Ishikawa (cell line): ENCODE results near the genes MSL2, PCCB and ARMC8.

- RRBS: no CpG with 5 or more reads among the region's 5 CpGs
These were observed 20.4 kb upstream of the DNAJC13 start for GRCh38 chr3:132396987-132397244.

- RRBS: no CpG with 5 or more reads among the region's 4 CpGs
These were observed 14.4 kb downstream of the NPHP3 start for GRCh38 chr3:132707660-132708385.

DNA sequence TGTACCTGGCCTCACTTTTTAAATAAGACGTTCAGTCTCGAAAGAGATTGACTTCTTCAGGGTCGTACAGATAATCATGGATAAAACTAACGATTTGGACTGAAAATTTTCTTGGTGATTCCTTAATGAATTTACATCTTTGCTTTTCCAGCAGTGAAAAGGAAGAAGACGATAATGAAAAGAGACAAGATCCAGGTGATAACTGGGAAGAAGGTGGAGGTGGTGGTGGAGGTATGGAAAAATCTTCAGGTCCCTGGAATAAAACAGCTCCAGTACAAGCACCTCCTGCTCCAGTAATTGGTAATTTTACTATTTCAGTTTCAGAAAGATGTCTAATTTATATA, 10.3 kb downstream of the CDV3 start:
- RRBS: no CpG with 5 or more reads among the region's 5 CpGs

- RRBS: no CpG with 5 or more reads among the region's 7 CpGs
These were observed 38.8 kb downstream of the CDV3 start for GRCh38 chr3:133612267-133612747.

DNA sequence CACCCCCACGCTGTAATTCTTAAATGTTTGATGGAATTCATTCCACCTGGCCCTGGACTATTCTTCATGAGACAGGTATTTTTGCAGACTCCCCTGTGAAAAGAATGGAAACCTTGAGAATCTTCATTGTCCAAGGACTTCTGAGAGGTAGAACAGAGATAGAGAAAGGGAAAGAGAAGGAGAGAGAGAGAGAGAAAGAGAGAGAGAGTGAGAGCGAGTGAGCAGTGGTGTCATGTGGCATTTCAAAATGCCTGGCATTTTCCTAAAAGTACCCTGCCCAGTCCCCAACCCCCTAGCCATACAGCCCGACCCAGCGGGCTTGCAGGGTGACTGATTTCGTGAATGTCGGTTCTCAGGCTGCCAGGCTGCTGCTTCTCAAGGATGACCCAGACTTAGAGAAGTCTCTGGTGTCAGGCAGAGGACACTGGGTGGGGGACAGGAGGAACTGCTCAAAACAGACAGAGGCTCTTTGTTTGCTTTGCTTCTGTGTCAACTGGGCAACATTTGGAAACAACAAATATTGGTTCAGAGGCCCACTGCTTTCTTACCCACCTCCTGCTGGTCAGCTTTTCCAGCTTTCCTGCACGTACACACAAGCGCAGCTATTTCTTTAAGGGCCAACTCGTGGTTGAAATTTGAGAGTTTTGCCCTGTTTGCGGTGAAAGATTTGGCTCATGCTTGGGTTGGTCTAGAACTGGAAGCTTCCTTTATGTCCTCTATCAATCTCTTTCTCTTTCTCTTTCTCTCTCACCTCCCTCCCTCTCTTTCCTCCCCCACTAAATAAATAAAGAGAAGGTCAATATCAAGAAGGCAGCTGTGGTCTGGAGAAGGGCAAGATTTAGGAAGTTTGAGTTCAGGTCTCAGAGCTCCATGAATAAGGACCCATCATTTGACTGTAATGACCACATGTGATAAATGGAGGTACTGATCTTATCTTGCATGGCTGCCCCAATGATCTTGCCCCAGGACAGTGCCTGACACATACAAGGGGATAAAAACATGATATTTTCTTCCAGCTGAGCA, 3.6 kb upstream of the TF start:
- RRBS: no CpG with 5 or more reads among the region's 10 CpGs

DNA sequence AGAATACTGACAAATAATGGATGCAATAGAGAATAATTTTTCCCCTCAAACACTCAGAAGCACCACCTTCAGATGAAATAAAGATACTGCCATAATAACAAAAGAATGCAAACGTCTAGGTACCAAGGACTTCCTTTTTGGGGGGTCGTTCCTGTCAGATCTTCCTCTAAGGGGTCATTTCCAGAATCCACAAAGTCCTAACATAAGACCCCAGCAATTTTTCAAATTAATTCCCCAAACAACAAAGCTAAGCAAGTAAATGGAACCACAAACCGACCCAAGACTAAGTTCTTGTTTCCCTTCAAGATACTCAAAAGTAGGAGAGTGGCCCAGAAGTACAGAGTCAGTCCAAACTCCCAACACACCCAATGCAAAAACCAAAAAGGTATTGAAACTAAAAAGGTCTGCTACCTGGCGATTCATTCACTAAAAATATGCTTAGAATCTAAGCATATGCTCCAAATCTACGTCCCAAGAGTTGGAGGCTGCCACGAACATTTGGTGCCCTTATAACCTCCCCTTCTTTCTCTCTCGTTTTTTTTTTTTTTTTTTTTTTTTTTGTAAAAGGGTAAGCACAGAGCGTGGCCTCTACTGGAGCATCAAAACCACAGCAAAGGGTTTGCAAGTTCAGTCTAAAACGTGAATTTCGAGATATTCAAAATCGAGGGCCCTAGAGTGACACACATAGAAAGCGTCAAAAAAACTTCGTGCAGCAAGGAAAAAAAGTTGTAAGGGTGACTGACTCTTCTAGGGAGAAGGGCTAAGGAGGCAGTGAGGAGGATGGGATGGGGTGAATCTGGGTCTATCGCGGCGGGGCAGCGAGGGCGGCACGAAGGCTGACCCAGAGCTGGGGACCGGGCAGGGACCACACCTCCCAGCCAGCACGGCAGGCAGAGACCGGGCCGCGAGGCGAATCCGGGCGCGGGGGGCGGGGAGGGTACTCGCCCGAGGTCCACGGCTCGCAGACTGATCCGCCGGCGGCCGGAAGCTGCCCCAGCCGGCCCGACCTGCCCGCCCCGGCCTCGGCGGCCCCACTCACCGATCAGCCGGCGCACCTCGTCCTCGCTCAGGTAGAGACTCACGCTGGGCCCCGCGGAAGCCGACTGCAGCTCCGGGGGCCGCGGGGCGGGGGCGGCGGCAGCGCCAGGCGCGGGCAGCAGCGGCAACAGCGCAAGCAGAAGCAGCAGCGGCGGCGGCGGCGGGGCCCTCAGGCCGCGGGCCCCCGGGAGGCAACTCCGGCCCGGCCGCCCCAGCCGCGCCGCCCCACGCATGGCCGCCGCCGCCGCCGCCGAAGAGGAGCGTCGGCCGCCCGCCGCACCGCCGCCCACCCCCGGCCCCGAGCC, 804 bp downstream of the RYK start:
- RRBS: 1% methylated on average over 33 of the region's 93 CpGs

DNA sequence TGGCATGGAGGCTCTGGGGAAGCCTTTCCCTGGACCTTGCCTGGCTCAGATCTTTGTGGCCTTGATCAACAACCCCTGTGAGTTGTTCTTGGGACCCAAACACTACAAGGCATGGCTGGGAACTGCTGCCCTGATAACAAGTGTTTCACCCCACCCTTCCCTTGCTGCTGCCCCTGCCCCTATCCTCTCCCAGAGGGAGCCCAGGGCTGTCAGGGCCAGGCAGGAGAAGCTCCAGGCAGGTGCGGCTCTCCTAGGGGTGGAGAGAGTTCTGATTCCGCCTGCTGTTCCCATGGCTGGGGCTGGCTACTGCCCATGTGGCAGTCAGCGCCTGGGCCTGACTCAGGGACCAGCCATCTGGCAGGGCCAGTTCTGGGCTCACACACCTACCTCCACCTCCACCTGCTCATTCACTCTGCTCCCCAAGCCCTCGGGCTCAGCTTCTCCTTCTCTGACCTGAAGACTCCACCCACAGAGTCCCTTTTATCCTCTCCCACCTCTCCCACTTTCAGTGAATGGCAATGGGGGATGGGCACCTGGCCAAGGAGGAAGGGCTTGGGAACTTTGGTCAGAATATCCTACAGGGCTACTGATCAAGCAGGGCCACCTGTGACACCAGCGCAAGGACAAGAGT, 23.4 kb downstream of the AMOTL2 start:
- RRBS: no CpG with 5 or more reads among the region's 5 CpGs

DNA sequence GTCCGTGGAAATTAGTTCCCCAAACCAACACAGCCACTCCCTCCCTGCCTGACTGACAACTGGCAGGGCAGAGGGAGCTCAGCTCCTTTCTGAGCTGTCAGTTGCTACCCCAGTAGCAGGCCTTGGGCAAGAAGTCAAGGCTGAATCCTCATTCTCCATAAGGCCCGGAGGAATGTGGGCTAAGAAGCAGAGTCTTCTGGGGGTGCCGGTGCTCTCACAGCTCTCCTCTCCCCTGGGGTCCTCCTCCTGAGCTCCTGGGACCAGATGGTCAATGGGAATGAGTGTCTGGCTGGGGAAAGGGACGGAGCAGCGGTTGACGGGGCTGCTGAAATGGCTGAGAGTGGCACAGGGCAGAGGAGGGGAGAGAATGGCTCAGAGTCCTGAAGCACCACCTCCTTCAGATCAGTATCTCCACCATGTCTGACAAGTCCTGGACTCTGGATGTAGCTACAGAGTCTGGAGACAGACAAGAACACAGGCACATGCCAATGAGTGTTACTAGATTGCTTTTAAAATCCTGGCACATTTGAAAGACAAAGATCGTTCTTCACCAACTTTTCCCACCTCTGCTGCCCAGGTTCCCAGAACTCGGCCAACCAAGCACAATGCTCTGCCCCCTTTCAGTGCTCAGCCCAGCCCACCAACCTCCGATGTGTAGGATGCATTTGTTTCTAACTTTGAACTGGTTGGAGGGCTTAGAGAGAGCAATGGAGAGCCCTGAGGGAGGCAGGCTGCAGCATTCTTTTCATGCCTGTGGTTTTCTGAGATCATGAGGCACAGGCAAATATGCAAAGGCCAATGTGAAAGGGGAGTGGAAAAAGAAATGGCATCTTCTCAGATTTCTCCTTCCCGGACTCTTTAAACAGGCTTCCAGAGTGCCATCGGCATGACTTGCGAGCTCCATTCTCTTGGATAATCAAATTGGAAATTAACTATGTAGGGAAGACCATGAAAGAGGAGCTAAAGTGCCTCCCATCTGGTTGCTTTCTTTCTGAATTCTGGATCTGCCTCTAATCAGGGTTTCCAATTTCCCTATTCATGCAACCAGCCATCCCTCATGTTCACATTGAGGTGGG, 16.6 kb downstream of the AMOTL2 start:
- RRBS: no CpG with 5 or more reads among the region's 12 CpGs

- RRBS: 93% methylated on average over 5 of the region's 19 CpGs
These were observed 471 bp downstream of the KY start for GRCh38 chr3:134650371-134650730.

GRCh38 chr3:136142546-136142933, 53.6 kb downstream of the MSL2 start:
- RRBS: no CpG with 5 or more reads among the region's 2 CpGs

- RRBS: 1% methylated on average over 27 of the region's 91 CpGs
These were observed at the start of gene MSL2 for GRCh38 chr3:136195834-136196684. Gene MSL2 (minus strand): TSS chr3:136196335.

- RRBS: 1% methylated on average over 28 of the region's 62 CpGs
These were observed at the start of gene PCCB for GRCh38 chr3:136250140-136250835. Gene PCCB (plus strand): TSS chr3:136250340.

DNA sequence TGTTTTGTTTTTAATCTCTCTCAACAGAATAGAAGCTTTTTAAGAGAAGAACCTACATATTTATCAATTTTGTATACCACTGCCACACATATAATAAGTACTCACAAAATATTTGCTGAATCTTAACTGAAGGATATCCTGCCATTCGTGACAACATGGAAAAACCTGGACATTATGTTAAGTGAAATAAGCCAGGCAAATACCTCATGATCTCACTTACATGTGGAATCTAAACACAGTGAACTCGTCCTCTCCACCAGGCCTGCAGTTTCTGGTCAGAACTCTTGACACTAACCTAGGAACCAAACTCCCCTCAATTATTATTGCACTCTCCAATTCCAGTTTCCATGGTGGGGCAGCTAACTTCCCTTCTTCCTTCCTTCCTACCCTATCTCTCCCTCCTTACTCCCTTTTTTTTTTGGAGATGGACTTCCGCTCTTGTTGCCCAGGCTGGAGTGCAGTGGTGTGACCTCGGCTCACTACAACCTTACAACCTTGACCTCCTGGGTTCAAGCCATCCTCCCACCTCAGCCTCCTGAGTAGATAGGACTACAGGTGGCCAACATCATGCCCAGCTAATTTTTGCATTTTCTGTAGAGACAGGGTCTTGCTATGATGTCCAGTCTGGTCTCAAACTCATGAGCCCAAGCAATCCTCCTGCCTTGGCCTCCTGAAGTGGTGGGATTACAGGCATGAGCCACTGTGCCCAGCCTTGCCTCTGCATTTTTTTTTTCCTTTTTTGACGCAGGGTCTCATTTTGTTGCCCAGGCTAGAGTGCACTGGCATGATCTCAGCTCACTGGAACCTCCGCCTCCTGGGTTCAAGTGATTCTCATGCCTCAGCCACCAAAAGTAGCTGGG, 17.2 kb downstream of the STAG1 start:
- RRBS: no CpG with 5 or more reads among the region's 6 CpGs

- RRBS: 2% methylated on average over 30 of the region's 69 CpGs
These were observed 628 bp downstream of the NCK1 start for GRCh38 chr3:136862325-136863347.

GRCh38 chr3:136961198-136961689, 3.5 kb downstream of the IL20RB start:
- RRBS: no CpG with 5 or more reads among the region's 1 CpG

DNA sequence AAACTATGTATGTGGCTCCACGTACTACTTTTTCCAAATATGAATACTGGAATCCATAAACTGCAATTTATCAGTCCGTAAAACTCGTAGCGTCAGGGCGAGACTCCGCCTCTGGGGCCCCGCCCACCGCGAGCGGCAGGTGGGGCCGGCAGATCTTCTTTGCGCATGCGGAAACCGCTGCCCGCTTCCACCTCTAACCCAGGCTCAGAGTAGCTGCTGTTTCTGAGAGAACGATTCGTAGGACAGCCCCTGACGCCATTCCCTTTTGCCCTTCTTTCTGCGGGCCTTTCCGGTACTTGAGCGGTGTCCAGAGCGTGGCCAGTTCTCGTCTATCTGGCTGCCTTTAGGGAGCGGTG, at the start of gene ARMC8:
Gene ARMC8, plus strand, starts transcription at position 184 of the 356 bp plus-strand sequence.
- RRBS: under 1% methylated on average over 3 of the region's 24 CpGs

GRCh38 chr3:138303447-138303903, 26.2 kb downstream of the NME9 start:
- RRBS: no CpG with 5 or more reads among the region's 7 CpGs

- RRBS: no CpG with 5 or more reads among the region's 1 CpG
These were observed 58.3 kb downstream of the CEP70 start for GRCh38 chr3:138535708-138536122.

DNA sequence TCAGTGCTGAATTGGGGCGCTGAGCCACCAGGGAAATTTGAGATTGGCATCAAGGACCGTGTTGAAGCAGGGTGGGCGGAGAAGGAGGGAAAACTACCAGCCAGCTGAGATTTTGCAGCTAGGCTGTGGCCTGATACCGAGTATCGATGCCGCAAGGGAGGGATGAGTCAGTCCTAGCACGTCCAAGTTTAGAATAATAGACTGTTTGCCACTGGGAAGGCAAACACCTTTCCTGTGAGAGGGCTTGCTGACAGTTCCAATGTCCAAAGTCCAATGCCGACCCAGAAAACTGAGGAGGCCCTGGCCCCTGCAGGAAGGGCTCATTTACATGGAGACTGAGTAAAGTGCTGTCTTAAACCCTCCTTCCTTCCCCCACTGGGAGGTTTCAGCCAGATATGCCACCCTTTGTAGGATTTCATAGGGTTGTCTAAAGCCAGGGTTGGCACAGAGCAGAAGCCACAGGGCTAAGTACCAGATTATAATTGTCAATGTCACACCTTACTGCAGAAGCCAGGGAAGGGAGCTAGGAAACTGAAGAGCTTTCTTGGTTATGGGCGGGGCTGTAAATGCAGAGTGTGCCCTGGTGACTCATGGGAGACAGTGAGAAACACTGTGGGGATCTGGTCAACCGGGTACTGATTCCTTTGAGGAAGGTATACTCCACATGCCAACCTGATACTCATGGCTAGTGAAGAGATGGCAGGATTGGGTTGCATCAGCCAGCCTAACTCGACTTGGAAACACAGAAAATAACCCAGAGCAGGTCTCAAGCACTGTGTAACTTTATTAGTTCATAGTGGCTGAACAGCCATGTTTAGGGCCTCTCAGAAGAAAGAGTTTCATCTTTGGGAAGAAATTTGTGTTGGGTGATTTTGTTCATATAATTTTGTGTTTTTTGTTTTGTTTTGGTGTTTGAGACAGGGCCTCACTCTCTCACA, 28.5 kb upstream of the PIK3CB start:
- RRBS: no CpG with 5 or more reads among the region's 11 CpGs